Colic lymph node (tissue), 1 donor: ENCODE results near the gene SCEL.

GRCh38 chr13:77144755-77145883 lies 118.2 kb upstream of the FBXL3 start:
- PRO-cap = no peak

GRCh38 chr13:77149643-77150390 lies 122.9 kb upstream of the FBXL3 start:
- PRO-cap = no peak

DNA sequence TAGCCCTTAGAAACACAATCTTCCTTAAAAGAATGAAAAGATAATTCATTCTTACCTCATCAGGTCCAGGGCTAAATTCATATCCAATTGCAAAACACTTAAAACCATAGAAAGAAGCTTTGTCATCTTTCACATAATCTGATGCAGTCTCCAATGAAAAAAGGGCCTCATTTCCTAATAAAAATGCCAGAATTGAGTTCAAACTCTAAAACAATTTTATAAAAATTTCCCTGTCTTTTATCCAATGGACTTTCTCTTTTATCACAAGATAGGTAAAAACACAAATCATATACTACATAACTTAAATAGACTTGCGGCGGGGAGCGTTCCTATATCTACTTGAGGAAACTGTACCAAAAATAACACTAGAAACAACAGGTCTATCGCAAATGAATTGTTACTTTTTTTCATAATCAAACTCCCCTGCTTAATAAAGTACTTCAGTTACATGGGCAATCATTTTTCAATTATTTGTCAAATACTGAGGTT lies 138.3 kb upstream of the FBXL3 start:
- PRO-cap = no peak

DNA sequence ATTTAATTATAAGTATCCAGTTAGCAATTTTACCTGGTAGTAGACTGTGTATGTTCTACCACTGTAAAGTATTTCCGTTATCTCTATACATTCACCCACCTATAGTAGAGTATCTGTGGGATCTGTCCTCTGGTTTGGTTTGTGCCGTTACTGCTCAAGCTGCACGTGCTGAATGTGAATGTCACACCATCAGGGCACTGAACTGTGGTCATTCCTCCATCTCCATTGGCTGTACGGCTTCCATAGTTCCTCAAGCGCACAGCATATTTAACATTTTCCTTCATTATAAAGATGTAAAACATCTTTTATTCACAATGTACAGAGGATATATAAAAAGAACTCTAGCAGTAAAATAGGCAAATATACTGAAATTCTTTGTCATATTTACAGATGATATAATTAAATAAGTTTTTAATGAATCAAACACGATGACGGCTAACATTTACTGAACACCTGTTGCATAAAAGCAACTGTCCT lies 147.3 kb upstream of the FBXL3 start:
- PRO-cap = no peak

DNA sequence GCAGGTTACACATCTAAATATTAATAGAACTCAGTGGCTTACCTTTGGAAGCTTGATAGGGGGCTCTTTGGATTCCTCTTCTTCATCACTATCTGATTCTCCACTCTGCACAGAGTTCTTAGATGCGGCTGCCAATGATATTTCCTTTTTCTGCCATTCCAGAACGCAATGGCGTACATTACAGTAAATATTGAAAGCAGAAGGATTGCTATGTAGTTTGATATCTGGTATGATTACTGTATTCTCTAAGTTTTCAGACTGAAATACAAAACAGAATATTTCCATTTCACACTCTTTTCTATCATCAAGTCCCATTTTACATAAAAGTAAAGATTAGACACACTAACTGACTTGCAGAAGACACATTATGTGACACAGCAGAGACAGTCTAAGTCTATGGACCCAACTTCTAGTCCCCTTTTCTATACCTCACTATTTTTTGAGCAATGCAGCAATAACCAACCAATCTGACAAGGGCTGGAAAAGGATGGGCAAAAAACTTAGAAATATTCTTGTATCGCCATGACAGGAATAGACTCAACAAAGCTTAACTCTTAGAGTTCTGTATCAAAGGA lies 38.7 kb downstream of the MYCBP2 start:
- PRO-cap = no peak

DNA sequence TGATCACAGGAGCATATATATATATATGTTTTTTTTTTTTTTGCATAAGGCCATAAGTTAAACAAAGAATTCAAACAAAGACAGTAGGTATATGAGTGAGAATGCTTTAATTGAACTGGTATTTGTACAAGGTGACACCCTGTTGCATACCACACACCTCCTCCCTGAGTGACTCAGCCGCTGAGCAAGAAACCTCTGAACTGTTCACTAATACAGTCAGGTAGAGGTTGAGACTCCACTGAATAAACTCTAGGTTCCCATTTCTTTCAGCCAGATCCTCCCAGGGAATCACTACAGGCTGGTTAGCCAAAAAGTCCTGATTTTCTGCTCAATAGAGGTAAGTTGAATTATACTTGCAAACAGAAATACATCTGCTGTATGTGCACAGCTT lies at the start of gene SCEL:
TSS of gene SCEL (plus strand) at position 219 of the 391 bp plus-strand sequence.
- PRO-cap = no peak

- PRO-cap = no peak
Observed at GRCh38 chr13:77556357-77556797, 20.9 kb downstream of the SCEL start.

GRCh38 chr13:77698200-77699366 lies 1.1 kb downstream of the SLAIN1 start:
- PRO-cap = bidirectional peak, plus-strand start at chr13:77698996, minus-strand start at chr13:77698958

- PRO-cap = no peak
Observed at GRCh38 chr13:77990967-77991571, 72.4 kb upstream of the EDNRB start.

DNA sequence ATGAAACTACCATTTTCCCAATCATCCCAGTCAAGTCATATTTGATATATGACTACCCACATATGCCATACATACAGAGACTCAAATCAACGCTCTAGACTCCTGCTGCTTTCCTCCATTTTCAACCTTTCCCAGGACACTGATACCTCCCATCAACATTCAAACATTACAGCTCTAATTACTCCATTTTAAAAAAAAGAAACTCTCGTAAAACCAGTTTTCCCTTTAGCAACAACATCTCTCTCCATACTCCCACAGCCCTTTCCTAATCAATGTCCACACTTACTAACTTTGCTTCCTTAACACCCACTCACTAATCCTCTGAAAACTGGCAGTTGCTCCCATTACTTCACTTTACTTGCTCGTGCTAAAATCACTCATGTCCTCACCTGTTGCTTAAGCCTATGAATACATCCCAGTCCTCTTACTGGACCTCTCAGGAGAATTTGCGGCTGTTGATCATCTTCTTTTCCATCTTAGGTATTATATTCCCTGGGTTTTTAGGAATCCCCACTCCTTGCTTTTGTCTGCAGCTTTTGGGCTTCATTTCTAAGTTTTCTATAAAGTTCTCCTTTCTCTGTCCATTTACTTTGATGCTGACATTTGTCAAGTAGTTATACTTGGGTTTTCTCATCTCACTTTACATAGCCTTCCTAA lies 44.8 kb downstream of the RBM26 start:
- PRO-cap = no peak

- PRO-cap = bidirectional peak, plus-strand start at chr13:79401862, minus-strand start at chr13:79401803
Observed at GRCh38 chr13:79401724-79402005, 4.4 kb downstream of the RBM26 start.

- PRO-cap = no peak
Observed at GRCh38 chr13:79869150-79869666, 388.3 kb downstream of the NDFIP2 start.

- PRO-cap = no peak
Observed at GRCh38 chr13:80141307-80141592, 199.7 kb downstream of the SPRY2 start.

GRCh38 chr13:80199210-80199559 lies 141.7 kb downstream of the SPRY2 start:
- PRO-cap = no peak

GRCh38 chr13:80313992-80314240 lies 27.0 kb downstream of the SPRY2 start:
- PRO-cap = no peak

GRCh38 chr13:80339826-80340501 lies 962 bp downstream of the SPRY2 start:
- PRO-cap = bidirectional peak, plus-strand start at chr13:80339998, minus-strand start at chr13:80340017

DNA sequence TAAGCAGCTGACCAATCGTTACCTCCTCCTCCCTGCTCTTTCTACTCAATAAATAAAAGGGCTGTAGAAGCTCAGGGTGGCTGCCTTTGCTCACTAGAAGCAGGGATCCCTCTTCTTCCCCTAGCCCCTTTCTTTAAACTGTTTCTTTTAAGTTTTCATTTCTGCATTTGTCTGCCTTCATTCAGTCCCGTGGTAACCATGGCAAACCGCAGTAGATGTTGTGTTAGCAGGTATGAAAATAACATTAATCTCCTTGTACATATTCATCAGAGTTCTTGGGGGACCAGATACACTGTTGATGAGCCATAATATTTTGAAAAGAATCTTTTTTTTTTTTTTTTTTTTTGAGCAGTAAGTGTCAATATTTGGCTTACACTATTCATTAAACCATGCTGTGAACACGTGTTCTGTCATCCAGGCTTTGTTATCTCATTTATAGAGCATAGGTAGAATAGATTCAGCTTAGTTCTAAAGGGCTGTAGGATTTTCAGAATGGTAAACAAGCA lies 59.3 kb upstream of the SPRY2 start:
- PRO-cap = no peak

- PRO-cap = no peak
Observed at GRCh38 chr13:80444188-80444670, 103.3 kb upstream of the SPRY2 start.

DNA sequence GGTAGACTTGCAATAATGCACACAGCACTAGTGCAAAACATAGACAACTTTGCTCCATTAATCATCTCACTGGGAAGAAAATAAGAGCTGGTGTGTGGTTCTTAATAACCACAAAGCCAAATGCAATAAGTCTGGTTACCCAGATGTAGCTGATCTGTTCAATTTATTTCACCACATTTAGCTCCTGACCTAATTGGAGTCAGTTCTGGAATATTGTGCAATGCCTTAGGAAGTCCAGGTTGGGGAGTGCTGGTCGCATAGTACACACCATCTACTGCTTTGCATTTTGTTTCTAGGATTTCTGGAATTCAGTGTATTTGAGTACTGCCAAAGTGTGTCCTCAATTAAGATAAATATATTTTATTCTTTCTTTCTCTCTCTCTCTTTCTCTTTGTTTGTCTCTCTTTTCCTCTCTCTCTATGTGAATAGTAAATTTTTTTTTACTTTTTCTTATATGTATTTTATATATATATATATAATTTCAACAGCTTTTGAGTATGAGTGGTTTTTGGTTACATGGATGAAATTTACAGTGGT lies 483.4 kb upstream of the SPRY2 start:
- PRO-cap = no peak

GRCh38 chr13:87333746-87334167 lies 337.4 kb upstream of the SLITRK5 start:
- PRO-cap = no peak